Body of pancreas (tissue), 2 donors: ENCODE data around the gene CPT1B.

DNA sequence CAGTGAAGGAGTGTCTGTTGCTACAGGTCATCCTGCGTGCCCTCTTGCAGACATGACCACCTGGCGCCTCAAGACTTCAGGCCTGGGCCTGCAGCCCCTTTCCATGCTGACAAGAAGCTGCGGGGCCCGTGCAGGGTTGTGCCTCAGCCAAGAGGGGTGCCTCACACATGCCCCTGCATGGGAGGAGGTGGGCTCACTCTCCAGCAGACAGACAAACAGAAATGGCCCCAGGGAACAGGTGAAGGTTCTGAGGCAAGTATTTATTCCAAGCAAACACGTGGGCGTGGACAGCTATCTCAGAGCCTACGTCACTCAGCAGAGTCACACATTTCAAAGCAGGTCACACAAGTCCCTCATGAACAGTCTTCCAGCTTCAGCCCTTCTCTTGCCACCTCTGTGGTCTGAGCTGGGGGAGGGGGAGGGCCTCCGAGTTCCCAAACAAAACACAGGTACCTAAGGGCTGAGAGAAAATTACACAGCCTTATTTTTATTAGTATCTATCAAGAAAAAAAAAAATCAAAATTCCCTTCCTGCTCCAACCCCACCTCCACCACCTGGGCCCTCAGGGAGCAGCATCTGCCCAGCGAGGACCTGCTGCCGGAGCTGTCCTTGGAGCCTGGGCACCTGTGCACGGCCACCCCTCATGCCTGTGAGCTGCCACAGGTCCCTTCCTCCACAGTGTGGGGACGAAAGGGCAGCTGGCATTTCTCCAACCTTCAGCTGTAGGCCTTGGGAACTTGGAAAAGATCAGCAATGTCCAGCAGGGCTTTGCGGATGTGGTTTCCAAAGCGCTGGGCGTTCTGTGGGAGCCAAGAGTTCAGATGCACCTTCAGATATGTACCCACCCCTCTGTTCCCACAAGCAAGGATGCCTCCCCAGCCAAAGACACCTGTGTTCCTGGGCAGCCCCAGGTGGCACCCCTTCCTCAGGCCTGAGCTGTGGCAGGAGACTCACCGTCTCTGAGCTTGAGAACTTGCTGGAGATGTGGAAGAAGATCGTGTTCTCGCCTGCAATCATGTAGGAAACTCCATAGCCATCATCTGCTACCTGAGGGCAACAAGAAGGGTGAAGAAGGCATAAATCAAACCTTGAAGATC lies 6.3 kb upstream of the SYCE3 start:
- PRO-cap: unidirectional peak, minus-strand start at position 626 of the sequence
- RAMPAGE, long total RNA, 2 experiments: no peak in any of the 2 experiments

DNA sequence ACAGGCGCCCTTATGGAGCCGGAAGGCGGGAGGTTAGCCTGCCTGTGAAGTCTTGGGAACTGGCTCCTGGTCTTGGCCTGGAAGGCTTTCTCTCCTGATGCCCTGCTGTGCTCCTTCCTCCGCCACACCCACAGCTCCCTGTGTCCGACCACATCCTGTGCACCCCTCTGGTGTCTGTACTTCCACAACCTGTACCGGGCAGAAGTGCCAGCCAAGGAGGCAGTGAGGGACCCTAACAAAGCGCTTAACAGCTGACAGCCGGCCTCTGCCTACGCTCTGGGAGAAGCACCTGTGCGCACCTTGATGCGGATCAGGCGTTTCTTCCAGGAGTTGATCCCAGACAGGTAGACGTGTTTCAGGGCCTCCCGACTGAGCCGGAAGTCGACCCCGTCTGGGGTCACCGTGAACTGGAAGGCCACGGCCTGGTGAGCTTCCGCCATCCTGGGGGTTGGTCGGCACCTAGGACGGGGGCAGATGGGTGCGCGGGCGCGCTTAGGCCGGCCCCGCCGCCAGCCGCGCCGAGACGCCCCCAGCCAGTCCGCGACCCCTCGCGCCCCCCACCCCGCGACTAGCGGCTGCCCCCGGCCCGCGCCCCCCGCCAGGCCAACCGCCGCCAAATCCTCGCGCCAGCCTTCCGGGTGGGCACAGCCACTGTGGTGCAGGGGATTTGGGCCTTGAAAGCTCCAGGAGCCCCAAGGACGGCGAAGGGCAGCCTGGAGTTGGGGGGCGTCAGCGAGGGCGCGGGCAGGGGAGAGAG lies 573 bp downstream of the CPT1B start:
- PRO-cap: no peak
- RAMPAGE, long total RNA, 2 experiments: no peak in any of the 2 experiments

GRCh38 chr22:50578233-50579330 lies at the start of gene CPT1B:
TSS of gene CPT1B (minus strand) at chr22:50578427.
- PRO-cap: no peak
- RAMPAGE, long total RNA, 2 experiments: no peak in any of the 2 experiments

- PRO-cap: unidirectional peak, plus-strand start at chr22:50672768; unidirectional peak, plus-strand start at chr22:50672803
- RAMPAGE, long total RNA, 2 experiments: start-site peak on the plus strand in 1 of 2 experiments, at chr22:50672728-50672827 at its widest, 16 reads per replicate
Measured at GRCh38 chr22:50672173-50673202, 44.5 kb upstream of the ARSA start.

DNA sequence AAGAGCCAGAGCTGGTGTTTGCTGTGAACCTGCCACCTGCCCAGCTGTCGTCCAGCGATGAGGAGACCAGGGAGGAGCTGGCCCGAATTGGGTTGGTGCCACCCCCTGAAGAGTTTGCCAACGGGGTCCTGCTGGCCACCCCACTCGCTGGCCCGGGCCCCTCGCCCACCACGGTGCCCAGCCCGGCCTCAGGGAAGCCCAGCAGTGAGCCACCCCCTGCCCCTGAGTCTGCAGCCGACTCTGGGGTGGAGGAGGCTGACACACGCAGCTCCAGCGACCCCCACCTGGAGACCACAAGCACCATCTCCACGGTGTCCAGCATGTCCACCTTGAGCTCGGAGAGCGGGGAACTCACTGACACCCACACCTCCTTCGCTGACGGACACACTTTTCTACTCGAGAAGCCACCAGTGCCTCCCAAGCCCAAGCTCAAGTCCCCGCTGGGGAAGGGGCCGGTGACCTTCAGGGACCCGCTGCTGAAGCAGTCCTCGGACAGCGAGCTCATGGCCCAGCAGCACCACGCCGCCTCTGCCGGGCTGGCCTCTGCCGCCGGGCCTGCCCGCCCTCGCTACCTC lies 16.3 kb upstream of the ACR start:
- PRO-cap: unidirectional peak, plus-strand start at position 111 of the sequence
- RAMPAGE, long total RNA, 2 experiments: start-site peak on the plus strand in 1 of 2 experiments, centred at position 283 of the sequence, 8 reads per replicate

GRCh38 chr22:50733457-50733987 lies 4.5 kb upstream of the ACR start:
- PRO-cap: no peak
- RAMPAGE, long total RNA, 2 experiments: no peak in any of the 2 experiments